ENCODE results near the genes KRT77, IGFBP6 and AMHR2.

GRCh38 chr12:52703403-52703676, at the start of gene KRT77:
Gene KRT77 (minus strand): TSS chr12:52703524.
- CAGE, long polyA plus RNA, result no peak
- RRBS, result no CpG with 5 or more reads among the region's 3 CpGs

- CAGE, long polyA plus RNA, result no peak
- RRBS, result no CpG with 5 or more reads among the region's 12 CpGs
Observed at GRCh38 chr12:52870975-52871993, 22.5 kb upstream of the KRT78 start.

- CAGE, long polyA plus RNA, result no peak
- RRBS, result no CpG with 5 or more reads among the region's 2 CpGs
Observed at GRCh38 chr12:52946832-52947386, 2.0 kb upstream of the KRT18 start.

DNA sequence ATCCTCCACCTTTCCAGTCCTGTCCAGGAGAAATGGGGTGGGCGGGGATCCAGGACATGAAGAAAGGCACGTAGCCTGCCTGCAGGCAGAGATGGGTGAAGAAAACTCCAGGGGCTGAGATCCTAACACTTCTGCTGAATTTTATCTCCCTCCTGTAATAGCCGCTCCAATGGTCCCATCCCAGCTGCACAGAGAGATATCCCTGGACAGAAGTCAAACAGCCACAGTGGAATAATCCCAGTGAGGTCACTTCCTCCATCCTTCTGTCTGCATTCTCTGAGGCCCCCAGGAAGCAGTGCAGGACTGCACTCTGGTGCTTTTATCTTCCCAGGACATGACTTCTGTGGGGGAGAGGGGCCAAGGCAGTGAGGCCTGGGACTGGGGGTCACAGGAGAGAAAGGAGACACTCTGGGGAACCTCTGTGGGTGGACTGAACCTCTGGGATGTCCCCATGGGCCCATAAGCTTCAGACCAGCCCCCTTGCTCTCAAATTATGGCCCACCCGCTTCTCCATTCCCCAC, 26.4 kb downstream of the KRT18 start:
- CAGE, long polyA plus RNA, result no peak
- RRBS, result no CpG with 5 or more reads among the region's 4 CpGs

- CAGE, long polyA plus RNA, result no peak
- RRBS, result no CpG with 5 or more reads among the region's 7 CpGs
Observed at GRCh38 chr12:52992958-52993524, 13.2 kb upstream of the EIF4B start.

- CAGE, long polyA plus RNA, result no peak
- RRBS, result no CpG with 5 or more reads among the region's 3 CpGs
Observed at GRCh38 chr12:53019737-53020487, 13.7 kb downstream of the EIF4B start.

- CAGE, long polyA plus RNA, result no peak
- RRBS, result no CpG with 5 or more reads among the region's 19 CpGs
Observed at GRCh38 chr12:53061309-53062446, 11.8 kb downstream of the TNS2 start.

- CAGE, long polyA plus RNA, result start-site peak on the plus strand at chr12:53097633-53097678, 1,302 and 1,507 reads in 2 replicates
- RRBS, result no CpG with 5 or more reads among the region's 25 CpGs
Observed at GRCh38 chr12:53097168-53097822, at the start of gene IGFBP6. Gene IGFBP6 (plus strand): TSS chr12:53097667.

DNA sequence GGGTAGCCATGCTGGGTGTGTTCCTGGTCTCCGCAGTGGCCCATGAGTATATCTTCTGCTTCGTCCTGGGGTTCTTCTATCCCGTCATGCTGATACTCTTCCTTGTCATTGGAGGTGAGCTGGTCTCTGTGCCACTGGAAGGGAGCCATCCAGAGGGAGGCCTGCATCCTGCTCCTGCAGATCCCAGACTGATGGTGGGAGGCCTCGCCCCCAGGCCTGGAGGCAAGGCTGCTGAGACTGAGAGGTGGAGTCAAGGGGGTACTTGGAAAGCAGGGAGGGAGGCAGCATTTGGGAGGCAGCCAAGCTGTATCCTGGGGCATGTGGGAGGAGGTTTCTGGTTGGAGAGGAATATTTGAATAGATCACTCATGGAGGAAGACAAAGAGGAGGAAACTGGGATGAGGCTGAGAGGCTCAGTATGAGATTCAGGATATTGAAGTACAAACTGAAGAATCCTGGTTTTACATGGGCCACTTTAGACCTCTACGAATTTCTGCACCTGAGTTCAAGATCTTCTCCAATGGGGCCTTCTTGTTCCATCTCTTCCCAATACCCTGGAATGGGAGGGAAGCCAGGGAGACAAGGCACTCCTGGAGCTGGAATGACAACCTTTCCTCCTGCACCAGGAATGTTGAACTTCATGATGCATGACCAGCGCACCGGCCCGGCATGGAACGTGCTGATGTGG, 20.0 kb downstream of the SOAT2 start:
- CAGE, long polyA plus RNA, result no peak
- RRBS, result no CpG with 5 or more reads among the region's 9 CpGs

DNA sequence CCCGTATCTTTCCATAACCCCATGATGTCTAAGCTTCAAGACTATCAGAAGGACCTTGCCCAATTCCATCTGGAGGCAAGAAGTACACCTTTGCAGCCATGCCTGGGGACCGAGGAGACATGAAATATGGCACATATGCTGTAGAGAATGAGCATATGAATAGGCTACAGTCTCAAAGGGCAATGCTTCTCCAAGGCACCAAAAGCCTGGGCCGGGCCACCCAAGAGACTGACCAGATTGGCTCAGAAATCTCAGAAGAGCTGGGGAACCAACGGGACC, 28.2 kb downstream of the SOAT2 start:
- CAGE, long polyA plus RNA, result no peak
- RRBS, result no CpG with 5 or more reads among the region's 4 CpGs

DNA sequence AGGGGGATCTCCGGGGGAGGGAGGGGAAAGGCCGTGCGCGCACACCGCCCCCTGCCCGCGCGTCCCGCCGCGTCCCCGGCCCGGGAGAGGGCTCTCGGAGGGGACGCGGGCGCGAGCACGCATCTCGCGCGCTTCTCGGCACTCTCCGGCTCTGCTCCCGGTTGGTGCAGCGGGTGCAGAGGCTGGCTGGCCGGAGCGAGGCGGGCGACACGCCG, 144 bp upstream of the CSAD start:
- CAGE, long polyA plus RNA, result no peak
- RRBS, result under 1% methylated on average over 24 of the region's 32 CpGs

DNA sequence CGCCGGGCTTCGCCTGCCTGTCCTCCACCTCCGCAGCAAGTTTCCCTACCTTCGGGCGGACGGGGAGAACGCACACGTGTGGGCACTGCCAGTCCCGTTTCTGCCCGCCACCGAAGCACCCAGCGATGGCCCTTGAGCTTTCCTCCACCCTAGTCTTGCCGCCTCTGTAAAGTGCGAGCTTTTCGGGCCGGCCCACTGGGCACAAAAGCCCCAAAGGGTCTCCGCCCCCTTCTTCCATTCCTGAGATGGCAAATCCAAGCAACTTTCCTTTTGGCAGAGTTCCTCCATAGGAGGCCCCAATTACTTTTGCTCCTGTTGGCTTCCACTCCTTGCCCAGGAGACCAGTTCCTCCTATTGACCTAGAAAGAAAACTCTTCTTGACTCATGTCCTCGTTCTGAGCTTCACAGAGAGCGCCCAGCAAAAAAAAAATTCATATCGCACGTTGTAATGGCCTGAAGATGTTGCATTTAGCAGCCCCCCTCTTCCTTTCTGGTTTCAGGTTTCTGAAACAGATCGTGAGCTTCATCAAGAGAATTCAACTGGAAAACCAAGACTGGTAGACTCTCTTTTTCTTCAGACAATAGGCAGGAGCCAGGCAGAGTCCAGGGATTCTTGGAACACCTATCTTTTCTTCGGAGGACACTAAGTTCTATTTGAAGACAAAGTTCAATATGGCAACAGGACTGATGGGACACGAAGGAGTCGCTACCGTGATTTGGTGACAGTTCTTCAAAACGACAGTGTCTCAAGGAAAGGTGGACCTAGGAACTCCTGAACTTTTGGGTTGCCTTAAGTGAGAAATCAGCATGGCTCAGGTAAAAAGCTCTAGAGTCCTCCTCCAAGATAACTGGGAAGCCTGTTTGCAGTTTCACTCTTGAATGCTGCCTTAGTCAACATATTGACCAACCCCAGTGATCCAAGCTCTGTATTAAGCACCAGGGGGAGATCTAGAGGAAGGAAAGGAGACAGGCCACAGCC, 741 bp upstream of the CSAD start:
- CAGE, long polyA plus RNA, result no peak
- RRBS, result no CpG with 5 or more reads among the region's 28 CpGs

- CAGE, long polyA plus RNA, result no peak
- RRBS, result no CpG with 5 or more reads among the region's 12 CpGs
Observed at GRCh38 chr12:53191505-53192136, 10.9 kb upstream of the CSAD start.

DNA sequence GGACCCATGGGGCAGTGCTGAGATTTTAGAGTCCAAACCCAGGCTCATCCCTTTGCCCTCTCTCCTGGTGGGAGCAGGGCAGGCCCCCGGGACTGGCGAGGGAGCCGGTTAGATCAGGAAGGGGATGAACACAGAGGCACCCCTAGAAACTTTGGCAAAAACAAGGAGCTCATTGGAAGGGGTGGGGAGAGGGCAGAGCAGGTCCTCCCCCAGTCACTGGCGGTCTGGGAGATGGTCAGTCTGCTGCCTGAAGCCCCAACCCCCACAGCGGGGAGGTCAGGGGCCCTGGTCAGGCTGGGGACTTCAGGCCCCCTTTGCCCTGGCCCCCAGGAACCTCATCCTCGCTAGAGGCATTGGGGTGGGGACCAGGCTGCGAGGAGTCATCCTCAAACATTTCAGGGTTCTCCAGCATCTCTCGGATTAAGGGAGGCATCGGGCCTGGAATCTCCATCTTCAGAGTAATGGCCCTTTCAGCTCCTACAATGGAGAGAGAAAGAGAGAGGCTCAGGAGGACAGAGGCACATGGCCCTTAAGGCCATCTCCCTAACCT, 4.4 kb upstream of the ITGB7 start:
- CAGE, long polyA plus RNA, result no peak
- RRBS, result no CpG with 5 or more reads among the region's 9 CpGs

- CAGE, long polyA plus RNA, result no peak
- RRBS, result no CpG with 5 or more reads among the region's 6 CpGs
Observed at GRCh38 chr12:53220566-53220792, 11.5 kb downstream of the RARG start.

DNA sequence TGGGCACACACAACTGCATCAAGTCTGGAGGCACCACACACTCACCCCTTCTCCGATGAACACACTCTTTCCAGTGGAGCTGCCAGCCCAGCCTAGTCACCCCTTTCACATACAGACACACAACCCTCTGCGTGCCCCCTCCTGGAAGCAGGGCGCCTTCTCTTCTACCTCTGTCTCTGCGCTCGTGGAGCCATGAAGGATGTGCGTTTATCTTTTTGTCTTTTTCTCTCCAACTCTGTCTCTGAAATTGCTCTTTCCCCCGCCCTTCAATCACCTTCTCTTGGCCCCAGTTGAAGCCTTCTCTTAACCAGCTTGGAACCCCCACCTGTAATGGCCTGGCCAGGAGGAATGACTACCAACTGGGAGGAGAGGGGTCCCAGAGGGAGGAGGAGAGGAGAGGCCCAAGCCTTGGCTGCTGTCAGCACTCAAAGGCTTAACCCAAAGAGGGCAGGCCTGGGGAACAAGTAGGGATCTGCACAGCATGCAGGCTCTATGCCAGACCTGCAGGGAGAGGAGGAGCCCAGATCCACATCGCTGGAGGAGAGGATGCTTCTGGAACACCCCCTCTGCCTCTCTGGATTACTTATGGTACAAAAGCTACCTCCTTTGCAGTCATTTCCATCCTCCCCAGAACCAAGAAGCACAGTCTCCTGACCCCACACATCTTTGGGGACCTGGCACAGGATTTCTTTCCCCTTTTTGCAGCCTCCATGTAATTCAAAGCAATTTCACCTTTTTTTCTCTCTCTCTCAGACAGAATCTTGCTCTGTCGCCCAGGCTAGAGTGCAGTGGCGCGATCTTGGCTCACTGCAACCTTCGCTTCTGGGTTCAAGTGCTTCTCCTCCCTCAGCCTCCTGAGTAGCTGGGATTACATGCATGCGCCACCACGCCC, 6.4 kb downstream of the RARG start:
- CAGE, long polyA plus RNA, result no peak
- RRBS, result no CpG with 5 or more reads among the region's 14 CpGs

DNA sequence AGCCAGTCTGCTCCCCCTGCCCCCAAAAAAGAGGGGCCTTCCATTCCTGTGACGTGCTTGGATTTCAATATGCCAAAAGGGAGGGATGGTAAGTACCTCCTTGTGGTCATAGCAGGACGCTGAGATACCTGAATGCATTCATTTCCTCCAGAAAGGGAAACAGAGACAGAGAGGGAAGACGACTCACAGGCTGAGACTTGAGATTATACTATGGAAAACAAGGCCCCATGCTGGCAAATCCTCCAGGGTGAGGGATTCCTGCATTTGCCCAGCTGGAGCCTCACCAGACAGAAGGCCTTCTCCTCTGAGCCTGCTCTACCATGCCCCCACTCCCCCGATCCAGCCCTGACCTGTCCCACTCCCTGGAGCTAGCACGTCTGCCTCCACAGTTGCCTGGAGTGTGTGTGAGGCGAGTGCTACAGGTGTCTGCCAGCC, 3.9 kb upstream of the RARG start:
- CAGE, long polyA plus RNA, result no peak
- RRBS, result no CpG with 5 or more reads among the region's 6 CpGs

DNA sequence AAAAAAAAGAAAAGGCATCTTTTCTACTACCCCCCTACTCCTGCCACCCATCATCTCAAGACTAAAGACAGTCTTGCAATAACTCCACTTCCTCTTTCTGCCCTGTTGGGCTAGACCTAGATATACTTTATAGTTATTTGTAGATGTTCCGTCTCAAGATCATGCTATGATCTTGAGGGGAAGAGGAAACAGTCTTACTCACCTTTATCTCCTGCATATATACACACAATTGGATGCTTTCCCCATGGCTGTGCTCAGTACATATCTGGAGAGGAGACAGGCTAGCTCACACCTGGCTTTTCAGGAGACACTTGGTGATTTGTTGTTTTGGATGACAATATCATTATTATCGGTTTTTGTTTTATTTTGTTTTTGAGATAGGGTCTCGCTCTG, 4.2 kb downstream of the MFSD5 start:
- CAGE, long polyA plus RNA, result no peak
- RRBS, result no CpG with 5 or more reads among the region's 3 CpGs

DNA sequence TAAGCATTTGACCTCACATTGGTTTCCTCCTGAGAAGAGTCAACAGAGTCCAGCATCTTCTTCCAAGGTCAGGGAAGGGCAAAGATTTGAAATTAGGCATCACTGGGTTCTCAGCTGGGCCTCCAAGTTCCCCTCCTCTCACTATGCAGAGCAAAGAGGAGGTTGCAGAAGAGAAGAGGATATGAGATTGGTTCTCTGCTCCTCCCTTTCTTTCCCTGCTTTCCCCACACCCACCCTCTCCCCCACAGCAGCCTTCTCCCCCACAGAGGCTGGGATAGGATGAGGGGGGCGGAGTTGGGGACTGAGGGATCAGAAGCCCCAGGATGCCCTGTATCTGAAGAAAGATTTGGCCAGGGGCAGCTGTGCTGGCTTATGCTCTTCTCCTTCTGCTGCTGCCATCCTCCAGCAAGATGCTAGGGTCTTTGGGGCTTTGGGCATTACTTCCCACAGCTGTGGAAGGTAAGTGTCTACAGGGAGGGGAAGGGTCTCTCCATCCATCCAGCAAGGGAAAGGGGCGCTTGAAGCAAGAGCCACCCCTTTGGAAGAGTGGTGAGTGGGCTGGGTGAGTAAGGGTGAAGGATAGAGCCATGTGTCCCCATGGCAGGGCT, at the start of gene AMHR2:
AMHR2 (plus strand) TSS at position 331 of the 608 bp plus-strand sequence.
- CAGE, long polyA plus RNA, result no peak
- RRBS, result no CpG with 5 or more reads among the region's 2 CpGs

- CAGE, long polyA plus RNA, result no peak
- RRBS, result no CpG with 5 or more reads among the region's 3 CpGs
Observed at GRCh38 chr12:53451568-53451869, 383 bp upstream of the PCBP2 start.